SJCRH30 (cell line): ENCODE data around the genes ERLEC1 and PSME4.

- RAMPAGE, long total RNA: no peak
These were observed 94.9 kb upstream of the CALM2 start for GRCh38 chr2:47271224-47271540.

DNA sequence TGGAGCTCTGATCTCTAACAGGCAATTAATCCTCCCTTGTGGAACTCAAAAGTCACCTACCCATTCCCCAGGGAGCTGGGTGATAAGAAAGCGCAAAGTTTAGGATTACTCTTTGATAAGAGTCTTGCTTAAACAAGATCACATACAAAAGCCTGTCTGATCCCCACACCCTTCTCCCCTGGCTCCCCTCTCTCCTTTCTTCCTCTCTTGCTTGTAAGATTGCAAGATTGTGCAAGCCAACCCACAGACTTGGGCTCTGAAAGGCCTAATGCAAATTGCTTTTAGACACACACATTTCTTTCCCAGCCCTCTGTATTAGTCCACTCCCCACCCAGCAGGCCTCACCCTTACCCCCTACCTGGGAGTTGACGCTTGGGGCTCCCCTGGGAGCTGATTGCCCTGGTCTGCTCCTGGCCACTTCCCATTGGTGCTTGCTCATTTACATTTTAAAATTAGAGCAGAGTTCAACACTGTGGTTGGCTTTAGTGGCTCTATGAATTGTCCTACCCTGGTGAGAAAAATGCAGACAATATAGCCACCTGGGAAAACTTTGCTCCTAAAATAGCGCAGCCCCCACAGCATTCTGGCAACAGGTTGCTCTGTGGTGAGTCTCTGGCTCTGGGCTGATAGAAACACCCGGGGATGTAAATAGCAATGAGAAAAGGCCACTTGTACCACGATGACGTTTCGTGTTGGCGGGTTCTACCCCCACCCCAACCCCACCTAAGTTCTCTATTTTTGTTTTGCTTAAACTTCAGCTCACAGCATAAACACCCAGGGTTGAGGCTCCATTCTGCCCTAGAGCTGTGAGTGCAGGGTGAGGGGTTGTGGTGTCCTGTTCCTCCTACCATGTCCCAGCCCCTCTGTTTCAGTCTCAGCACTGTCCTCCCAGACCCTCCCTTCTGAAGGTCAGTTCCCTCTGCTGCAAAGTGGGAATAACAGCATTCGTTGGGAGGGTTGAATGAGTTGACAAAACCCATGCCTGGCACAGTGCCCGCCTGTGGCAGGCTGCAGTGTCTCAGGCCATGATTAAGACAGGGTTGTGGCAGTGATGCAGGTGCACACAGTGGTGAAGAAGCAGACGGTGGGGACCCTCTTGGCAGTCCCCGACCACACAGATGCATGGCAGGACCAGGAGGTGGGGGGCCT, 58.7 kb upstream of the EPCAM start:
- RAMPAGE, long total RNA: no peak

DNA sequence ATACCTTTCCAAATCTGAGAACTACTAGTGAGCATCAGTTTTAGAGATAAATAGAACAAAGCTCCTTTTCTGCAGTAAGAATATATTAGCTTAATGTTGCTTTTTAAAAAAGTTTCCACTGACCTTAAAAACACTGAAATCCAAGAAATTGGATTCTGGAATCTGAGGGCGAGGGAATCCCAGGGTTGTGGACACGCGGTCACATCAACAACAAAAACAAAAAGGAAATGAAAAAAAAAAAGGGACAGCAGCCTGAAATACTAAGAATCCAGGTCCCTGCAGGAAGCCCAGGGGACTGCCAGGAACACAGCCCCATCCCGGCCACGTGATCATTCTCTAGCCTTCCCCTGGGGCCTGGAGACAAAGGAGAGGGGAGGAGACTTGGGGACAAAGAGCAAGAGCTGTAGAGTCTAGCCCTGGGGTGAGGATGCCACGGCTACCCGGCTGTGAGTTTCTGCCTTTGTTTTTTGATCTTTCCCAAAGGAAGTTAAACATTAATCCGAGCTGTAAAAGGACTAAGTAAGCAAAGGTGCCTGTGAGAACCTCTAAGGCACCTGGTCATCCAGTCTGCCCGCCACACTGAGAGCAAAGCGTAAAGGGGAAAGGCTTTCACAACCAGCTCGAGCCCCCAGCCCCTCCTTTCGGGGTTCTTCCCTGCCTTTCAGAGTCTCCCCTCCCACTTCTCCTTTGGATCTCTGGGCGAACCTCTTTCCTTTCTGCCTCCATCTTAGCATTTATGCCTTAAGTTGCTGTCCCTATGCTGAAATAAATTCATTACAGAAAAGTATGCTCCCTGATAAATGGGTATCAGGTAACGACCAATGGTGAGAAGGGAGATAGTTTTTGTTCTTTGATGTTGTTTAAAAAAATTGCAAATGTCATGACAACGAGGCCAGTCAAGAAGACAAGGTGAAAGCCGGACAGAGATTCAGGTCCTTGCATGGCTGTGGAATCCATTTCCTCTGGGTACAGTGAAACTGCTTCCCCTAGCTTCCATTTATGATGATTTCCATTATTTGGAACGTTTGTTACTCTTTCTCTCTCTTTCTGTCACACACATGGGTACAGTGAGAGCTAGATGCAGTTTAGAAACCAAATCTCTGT, 24.0 kb upstream of the EPCAM start:
- RAMPAGE, long total RNA: no peak

- RAMPAGE, long total RNA: no peak
These were observed 833 bp downstream of the MSH2 start for GRCh38 chr2:47403769-47404208.

GRCh38 chr2:47690715-47691191, 92.2 kb upstream of the MSH6 start:
- RAMPAGE, long total RNA: no peak

GRCh38 chr2:47873459-47873855, 32.8 kb downstream of the FBXO11 start:
- RAMPAGE, long total RNA: no peak

- RAMPAGE, long total RNA: no peak
These were observed 1.0 kb downstream of the FBXO11 start for GRCh38 chr2:47905365-47905588.

- RAMPAGE, long total RNA: no peak
These were observed 858 bp upstream of the STON1 start for GRCh38 chr2:48528948-48529644.

DNA sequence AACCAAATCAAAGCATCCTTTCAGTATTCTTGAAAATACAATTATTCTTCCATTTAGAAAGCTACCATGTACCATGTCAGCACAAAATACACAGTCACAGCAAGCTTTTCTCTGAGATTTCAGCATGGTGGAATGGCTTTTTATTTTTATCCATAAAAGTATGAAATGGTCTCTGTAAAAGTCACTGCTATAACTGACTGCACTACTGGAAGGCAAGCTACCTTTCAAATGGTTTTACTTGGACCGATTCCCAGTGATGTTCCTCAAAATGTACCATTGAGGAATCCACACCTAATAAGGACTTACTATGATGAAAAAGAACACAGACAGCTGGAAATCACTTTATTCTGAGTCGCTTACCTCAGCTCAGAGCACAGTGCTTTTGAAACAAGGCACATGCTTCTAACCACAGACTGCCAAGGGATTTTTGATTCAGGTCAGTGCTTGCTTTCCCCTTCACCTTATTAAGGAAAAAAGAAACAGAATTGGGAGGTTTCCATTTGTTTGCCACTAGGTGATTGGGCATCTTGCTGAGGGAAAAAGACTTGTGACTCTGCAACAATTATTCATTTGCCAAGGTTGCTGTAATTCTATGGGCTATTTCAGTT, 707.4 kb upstream of the FSHR start:
- RAMPAGE, long total RNA: no peak

- RAMPAGE, long total RNA: no peak
These were observed 311.3 kb downstream of the NRXN1 start for GRCh38 chr2:50720597-50721011.

GRCh38 chr2:53739110-53739402, 28.5 kb upstream of the CHAC2 start:
- RAMPAGE, long total RNA: no peak

GRCh38 chr2:53767271-53767713, 312 bp upstream of the CHAC2 start:
- RAMPAGE, long total RNA: no peak

DNA sequence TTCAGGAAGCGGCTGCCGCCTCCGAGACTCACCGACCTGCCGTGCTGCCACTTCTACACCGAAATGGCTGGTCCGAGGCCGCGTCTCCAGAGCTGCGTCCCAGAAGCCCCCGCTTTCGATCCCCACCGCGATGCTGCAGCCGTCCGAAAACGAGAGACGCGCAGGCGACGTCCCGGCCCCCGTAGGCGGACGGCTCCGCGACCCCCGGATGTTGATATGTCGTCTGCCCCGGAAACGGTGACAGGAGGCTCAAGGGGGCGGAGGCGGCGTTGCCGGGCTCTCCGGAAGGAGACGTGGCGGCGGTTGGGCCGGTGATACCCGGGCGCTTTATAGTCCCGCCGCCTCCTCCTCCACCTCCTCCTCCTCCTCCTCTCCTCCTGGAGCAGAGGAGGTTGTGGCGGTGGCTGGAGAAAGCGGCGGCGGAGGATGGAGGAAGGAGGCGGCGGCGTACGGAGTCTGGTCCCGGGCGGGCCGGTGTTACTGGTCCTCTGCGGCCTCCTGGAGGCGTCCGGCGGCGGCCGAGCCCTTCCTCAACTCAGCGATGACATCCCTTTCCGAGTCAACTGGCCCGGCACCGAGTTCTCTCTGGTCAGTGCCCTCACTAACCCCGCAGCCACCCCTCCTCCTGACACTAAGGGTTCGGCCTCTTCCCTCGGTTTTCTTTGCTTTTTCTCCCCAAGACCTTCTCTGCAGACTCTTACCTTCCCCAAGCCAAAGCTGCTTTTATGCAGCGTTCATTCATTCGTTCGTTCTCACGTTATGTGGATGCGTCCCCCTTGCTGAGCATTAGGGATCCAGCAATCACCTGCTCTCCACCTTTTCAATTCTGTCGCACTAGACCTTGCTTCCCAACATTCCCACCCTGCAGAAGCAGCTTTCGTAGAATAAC, at the start of gene ERLEC1:
TSS of gene ERLEC1 (plus strand) at position 260 of the 889 bp plus-strand sequence.
- RAMPAGE, long total RNA: no peak

DNA sequence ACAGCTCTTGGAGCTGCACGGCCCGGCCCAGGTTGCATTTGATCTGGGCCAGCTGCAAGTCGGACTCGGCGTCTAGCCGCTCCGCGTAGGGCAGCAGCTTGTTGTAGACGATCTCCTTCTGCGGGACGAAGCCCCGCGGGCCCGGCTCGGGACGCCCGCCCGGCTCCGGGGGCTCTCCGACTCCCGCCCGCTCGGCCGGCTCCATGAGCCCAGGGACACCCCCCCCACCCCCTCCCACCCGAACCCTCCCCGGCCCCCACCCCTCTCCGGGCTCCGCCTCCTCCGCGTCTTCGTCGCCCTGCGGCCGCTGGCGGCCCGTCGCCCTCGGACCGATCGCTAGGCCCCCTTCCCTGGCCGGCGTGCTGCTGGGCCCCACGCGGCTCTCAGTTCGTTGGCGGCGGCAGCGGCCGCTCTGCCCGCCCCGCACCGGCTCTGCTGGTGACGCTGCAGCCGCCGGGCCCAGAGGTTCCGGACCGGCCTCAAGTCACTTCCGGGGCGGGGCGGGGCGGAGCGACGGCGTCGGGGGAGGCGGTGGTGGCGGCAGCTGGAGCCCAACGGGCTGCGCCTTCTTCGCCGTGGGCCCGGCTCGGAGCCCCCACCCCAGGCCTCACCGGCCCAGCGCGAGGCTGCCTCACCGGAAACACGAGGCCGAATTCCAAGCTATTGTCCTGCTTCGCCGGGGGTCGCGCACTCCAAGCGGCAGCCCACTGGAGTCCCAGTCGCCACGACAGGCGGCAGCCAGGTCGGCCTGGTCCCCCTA, at the start of gene PSME4:
TSS of gene PSME4 (minus strand) at position 414 of the 760 bp plus-strand sequence.
- RAMPAGE, long total RNA: no peak

GRCh38 chr2:53982986-53983582, 12.2 kb downstream of the ACYP2 start:
- RAMPAGE, long total RNA: no peak

DNA sequence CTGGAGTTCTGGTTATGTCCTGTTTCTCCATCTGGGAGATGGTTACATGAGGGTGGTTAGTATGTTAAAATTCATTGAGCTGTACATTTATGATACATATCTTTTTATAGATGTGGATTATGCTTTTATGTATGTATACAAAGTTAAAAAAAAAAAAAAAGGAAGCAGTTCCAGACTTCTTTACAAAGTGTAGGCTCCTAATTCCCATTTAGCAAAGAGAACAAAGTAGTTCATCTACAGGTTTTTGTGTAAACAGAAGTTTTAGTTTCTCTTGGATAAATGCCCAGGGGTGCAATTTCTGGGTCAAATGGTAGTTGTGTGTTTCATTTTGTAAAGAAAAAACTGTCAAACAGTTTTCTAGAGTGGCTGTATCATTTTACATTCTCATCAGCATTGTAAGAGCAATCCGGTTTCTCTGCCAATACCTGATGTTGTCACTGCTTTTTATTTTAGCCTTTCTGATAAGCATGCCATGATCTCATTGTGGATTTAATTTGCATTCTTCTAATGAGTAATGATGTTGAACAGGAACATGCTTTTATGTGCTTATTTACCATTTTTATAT, 16.4 kb downstream of the ACYP2 start:
- RAMPAGE, long total RNA: no peak

DNA sequence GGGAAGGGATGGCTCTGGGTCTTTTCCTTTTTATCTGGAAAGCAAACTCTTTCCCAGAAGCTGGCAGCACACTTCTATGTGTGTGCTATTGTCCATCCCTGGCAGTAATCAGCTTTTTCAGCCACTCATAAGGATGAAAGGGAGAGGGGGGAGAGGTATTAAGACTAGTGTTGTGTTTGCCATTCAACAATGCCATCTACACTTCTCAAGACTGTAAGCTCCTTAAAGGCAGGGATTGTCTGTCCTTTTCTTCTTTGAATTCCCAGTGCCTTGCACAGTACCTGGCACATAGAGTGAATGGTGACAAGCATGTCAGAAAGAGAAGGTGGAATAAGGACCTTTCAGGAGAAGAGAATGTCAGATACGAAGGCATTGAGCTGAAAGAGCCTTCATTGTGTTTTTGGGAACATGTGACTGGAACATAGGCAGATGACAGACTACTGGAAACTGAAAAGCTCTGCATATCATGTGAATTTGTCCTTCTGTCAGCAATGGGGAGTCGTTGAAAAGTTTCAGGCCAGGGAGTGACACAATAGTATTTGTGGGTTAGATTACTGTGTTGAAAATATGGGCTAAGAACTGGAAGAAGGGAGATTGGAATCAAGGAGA, 95.7 kb downstream of the TSPYL6 start:
- RAMPAGE, long total RNA: no peak

DNA sequence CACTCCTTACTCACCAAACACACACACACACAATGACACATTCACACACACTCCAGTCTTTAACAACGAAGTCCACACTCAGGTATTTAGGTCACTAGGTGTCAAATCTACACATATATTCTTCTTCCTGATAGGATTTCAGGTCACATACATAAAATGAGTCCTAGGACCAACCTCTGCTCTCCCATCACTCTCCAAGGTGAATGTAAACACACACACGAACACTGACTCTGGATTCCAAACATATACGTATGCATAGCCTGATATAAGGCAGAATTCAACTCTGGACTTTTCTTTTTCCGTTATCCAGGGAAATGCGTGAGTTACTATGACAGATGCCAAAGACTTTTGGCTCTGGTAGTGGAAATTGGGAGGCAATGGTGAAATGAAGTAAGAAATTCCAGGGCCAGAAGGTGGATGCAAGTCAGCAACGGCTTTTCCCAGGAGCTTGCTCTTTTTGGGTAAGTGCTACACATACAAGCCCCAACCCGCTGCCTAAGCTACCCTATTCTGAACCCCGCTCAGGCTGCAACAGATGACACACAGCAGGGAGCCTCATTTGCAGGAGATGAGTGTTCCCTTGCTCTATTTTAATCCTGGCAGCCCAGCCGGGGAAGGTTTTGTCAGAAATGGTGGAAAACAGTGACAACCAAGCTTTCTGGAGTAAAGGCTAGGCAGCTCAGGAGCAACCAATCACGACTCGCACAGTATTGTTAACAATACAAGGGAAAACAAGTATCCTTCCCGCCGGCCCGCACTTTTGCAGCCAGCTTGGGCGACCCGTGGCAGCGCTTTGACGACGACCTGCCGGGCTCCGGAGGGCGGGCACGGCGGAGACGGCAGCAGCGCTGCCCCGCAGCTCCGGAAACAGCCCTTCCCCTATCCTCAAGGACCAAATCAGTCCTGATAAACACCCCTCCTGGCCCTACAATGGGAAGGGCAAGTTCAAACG, 659 bp upstream of the C2orf73 start:
- RAMPAGE, long total RNA: no peak

DNA sequence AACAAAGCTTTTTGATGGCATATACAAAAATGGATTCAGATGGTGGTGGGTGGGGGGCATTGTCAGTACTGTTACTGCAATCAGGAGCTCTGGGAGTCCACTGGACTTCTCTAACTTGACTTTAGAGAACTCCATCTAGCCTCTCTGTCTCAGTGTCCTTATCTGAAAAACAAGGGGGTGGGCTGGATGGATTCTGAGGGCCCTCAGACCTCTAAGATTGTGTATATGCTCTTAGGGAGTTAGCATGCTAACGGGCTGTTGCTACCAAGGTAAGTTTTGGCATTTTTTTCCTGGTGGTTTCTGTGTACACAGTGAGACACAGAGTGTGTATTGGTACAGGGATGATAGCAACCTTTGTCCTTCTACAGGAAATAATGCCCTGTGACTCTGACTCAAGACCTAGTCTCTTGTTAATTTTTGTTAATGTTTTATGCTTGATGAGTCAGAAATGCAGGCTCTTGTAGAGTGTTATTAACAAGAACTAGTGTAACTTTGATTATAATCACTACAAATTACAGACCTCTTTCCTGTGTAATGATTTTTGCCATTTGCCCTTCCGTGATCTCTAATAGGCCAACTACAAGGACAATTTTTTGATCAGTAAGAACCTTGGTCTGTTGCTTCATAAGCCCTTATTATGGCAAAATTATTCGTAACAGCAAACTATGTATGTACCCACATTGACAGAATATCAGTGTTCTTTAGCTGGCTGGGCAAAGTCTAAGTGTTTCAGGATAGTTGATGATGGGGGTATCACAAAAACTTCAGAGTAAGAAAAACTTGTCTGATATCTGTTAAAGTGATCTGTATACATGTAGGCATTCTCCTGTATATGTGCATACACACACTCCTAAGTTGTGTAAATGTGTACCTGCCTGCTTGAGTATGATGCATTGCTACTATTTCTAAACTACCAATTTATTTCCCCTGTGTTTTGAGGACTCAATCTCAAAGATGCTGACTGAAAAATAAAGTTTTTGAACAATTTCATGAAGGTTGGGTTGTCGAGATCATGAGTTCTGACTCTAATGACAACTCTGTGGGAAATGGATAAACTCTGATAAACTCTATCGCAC, 89.8 kb downstream of the SPTBN1 start:
- RAMPAGE, long total RNA: no peak

GRCh38 chr2:54556731-54557394, 100.7 kb downstream of the SPTBN1 start:
- RAMPAGE, long total RNA: no peak